Mammary microvascular endothelial cell (primary cell): ENCODE measurements around a stretch of chr5.

DNA sequence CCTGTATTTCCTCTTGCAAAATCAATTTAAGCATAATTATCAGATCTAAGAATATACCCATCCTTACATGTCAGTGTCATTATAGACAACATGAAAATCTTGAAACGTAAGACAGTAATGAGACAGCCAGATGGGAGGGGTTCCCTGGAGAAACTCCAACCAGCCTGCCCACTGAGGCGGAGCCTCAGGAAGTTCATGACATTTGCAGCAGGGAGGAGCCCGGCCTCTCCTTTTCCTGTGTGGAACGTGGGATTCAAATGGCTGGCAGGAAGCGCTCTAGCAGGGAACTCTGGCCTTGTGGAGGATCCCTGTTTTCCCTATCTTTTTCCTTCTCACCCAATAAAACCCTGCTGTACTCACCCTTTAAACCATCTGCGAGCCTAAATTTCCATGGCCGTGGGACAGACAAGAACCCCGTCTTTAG, 176.6 kb upstream of the KCNN2 start:
- RAMPAGE, long total RNA: no peak

DNA sequence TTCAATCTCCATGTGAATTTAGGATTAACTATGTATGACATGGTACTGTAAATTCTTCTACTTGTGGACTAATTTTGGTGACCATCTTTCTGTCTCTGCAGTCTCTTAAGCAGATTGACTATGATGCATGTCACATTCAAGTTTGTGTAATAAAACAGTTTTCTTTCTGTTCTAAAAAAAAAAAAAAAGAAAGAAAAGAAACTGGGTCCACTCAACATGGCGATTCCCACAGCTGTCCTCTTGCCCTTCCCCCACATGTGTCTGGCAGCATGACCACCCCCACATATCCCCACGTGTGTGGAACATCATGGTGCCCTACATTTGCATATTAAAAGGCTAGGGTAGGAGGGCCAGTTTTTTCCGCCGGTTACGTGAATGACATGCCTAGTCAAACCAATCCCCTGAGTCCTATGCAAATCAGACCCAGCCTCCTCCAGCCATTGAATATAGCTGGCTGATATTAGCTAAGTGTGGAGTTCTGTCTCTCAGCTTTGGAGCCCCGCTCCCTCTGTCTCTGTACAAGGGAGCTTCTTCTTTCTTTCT, 32.9 kb upstream of the CCDC112 start:
- RAMPAGE, long total RNA: no peak

- RAMPAGE, long total RNA: no peak
Observed at GRCh38 chr5:115417077-115417448, 120.6 kb upstream of the CCDC112 start.

GRCh38 chr5:115538455-115539338, 5.9 kb downstream of the FEM1C start:
- RAMPAGE, long total RNA: no peak

GRCh38 chr5:115607835-115608439, 5.7 kb upstream of the TICAM2 start:
- RAMPAGE, long total RNA: no peak

- RAMPAGE, long total RNA: no peak
Observed at GRCh38 chr5:115623541-115624124, 2.2 kb downstream of the TMED7 start.

DNA sequence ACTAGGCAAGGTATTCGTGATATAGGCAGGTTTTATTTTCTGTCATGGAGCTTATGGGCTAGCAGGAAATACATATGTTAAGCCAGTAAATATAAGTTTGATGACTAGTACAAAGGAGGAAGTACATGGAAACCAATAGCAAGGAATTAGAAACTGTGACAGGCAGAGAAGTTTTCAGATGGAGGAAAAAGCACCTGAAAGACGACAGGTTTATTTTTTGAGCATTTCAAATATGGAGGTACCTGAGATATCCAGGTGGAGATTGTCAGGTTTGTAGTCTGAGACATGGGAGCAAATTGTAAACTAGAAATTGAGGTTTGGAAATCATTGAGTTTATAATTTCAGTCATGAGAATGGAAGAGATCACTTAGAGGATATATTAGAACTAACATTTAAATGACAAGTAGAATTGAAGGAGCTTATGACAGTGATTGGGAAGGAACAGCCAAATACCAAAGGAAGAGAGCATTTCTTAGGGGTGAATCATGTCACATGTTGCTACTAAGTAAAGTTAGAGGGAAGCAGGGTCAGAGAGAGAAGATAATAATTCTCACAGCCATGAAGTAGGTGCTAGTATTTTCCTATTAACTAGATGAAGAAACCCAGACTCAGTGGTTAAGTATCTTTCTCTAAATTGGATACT, 59.1 kb downstream of the COMMD10 start:
- RAMPAGE, long total RNA: no peak

GRCh38 chr5:116320492-116320904, 235.7 kb downstream of the COMMD10 start:
- RAMPAGE, long total RNA: no peak

DNA sequence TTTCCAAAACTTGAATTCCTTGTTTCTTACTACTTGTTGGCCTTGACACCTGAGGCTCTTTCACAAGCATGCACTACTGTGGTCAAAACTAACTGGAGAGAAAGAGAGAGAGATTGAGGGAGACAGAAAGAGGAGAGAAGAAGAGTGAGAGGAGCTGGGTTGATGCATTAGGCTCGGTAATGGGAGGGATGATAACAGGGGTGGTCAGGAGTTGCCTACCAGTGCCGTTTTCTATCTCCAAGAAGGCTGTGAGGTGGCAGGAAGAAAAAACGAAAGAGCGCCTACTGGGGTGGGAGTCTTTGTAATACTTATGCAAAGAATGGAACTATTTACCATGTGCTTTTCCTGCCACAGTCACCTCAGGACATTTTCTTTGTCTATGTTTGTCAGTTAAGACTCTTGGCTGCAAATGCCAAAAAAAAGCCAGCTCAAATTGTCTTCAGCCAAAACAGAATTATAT, 161.0 kb downstream of the SEMA6A start:
- RAMPAGE, long total RNA: no peak

DNA sequence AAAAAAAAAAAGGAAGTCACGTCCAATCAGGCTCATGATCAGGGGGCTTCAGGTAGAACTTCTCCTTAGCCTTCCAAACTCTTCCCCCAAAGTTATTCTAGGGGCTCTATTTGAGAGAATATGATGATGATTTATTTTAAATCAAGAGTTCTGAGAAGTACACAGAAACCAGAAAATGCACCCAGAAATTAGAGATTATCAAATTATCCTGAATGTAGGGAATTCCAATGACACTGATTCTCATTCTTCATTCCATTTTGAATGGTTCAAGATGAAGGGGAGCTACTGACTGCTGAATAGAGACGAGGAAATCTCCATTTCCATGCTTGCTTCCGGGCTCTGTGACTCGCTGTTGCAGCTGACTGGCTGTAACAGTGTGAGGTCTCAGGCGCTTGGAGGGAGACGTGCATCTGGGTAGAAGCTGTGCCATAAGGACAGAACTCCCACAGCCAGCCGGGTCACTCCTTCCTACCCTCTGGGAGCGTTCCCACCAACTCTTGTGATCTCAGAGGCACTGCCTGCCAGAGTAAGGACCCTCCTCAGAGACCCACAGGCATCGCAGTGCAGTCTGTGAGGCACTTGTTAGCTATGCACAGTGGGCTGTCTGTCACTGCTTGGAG, 203.2 kb upstream of the SEMA6A start:
- RAMPAGE, long total RNA: no peak

DNA sequence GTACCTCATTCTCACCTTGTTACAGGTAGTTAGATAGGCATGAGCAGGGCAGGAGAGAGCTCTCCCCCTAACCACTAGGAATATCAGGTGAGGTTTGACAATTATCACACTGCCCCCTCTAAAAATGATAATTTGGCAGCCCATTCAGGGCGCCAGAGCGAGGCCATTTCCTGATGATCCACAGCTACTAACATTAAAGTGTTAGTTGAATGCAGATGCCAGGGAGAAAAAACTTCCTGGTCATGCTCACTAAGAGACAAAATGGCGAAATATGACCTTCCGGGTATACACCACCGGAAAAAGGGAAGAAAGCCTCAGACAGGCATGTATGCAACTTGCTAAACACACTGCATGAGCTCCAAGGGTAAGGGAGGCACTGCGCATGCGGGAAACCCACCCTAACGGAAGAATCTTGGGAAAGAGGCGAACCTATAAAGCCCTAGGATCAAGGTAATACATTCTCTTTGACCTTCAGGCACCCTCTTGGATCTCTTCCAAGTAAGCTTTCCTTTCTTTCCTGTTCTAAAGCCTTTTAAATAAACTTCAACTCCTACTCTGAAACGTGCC, 65.1 kb downstream of the DTWD2 start:
- RAMPAGE, long total RNA: no peak

GRCh38 chr5:119309323-119309799, 46.5 kb upstream of the TNFAIP8 start:
- RAMPAGE, long total RNA: no peak

DNA sequence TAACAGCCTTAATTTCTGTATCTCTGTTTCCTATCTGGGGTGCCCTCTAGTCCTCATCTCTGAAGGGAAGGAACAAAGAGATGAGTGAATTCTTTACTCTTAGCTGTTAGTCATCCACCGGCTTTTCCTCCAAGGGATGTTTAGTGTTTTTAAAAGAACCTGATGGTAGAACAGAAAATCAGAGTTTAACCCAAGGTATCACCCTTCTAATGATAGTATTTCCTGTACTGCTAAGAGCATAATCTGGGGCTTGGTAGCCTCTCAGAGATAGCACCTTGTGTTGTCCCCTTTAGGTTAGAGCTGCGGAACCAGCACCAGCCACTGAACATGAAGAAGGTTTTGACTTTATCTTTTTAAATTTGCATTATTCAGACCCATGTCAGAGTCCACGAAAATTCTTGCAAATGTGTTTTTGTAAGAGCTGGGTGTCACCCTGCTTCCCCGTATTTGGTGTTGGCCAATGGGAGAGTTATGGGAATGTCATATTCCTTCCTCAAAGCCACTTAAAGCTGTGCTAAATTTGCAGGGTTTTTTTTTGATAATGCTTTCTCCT, 13.8 kb upstream of the TNFAIP8 start:
- RAMPAGE, long total RNA: no peak

GRCh38 chr5:119343644-119344894, 11.8 kb upstream of the TNFAIP8 start:
- RAMPAGE, long total RNA: no peak

DNA sequence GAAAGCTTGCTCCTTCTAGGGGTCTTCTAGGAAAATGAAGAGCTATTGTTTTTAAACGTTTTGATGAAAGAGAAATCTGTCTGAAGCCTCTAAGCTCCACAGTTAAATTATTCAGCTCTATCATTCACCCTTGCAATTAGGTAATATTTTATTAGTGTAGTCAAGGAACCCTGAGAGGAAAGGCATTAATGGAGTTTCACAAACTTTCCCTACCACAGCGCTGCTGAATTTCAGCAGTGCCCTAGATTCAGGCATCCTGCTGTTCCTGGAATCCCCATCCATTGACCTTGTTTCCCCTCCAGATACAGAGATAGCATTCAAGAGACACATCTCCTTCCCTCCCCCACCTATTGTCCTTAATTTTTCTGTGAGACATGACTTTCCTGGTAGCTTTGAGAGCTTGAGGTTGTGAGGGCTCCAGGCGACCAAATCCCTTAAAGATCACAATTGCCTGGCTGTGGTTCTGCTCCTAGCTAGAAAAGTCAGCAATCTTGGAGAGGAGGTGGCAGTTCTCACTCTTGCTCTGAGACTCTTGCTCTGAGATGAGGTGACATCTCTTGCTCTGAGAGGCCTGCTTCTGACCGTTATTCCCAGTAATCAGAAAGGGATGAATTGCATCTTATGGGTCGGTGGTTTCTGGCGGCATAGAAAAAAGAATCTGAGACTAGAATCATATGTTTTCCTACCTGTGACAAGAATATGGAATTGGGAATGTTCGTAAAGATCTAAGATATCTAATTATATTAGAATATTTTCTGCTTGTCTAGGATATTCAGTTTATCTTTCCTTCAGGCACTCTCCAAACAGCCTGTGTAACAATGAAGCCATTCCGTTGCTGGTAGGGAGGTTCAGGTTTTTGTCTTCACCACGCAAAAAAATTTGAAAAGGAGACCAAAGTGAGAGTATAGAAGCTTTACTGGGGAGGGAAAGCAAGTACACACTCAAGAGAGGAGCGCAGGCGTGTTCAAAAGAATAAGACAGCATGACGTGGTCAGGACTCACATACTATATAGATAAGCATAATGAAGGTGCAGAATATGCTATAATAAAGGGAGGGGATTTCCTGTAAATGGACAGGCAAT, 48.1 kb downstream of the PRR16 start:
- RAMPAGE, long total RNA: no peak

DNA sequence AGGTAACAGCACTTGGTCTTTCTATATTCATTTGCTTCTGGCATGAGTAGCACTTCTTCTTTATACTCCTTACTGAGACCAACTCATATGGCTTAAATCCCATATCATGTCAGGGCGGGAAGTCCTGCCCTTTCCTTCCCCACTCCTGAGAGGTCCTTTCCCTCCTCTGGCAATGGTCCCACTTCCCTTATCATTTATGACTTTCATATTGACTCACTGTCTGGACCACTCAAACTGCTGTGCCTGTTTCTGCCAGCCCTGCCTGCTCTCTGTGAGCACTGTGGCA, 27.4 kb downstream of the ENSG00000250803 start:
- RAMPAGE, long total RNA: no peak

- RAMPAGE, long total RNA: no peak
Observed at GRCh38 chr5:122469527-122470017, 157.5 kb downstream of the SNCAIP start.

DNA sequence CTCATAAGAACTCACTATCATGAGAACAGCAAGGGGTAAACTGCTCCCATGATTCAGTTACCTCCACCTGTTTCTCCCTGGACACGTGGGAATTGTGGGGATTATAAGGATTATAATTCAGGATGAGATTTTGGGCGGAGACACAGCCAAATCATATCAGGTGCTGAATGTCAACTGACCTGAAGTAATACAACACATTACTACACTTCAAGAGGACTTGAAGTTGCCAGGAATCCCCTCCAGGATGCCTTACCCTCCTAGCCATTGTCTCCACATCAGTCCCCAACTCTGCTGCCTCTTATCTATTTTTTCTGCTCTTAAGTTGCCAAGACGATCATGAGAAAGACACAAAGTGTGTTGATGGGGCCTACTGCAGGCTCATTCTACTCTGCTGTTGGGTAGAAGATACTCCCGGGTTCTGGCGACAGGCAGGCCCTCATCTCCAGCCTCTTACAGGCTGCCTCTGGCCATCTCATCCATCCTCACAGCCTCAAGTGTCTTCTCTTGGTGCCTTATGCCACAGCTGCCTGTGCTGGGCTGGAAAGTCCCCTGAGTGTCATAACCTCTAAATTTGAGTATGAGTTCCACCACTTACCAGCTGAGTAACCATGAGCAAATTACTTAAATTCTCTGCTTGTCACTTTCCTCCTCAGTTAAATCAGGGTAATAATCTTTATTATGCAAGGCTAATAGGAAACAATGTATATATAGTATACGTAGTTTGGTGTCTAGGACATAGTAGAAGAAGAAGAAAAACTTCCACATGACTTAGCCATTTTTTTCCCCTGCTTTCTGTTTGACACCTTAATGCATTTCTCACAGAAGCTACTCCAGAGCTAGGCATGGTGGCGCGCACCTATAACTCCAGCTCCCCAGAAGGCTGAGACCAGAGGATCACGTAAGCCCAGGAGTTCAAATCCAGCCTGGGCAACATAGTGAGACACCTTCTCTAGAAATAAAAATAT, 73.1 kb upstream of the SNX2 start:
- RAMPAGE, long total RNA: no peak

DNA sequence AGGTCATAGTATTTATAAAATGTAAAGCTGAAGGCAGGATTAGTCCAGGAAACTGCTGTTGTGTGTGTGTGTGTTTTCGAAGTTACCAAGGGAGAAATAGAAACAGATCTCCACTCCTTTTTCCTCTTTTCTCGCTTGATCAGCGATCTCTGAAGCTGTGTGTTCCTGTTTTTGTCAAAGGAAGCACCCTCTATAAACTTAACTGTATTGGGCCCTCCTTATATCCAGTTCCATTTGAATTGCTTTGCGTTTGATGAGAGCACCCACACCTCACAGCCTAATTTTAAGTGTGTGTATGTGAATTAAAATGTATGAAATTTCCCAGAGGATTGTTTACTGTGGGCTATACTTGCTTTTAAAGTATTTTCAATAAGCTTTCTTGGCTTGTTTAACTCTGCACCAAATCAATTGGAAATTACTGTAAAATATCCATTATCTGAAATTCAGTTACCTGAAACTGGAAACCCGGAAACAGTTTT, 972 bp downstream of the SNX2 start:
- RAMPAGE, long total RNA: no peak

DNA sequence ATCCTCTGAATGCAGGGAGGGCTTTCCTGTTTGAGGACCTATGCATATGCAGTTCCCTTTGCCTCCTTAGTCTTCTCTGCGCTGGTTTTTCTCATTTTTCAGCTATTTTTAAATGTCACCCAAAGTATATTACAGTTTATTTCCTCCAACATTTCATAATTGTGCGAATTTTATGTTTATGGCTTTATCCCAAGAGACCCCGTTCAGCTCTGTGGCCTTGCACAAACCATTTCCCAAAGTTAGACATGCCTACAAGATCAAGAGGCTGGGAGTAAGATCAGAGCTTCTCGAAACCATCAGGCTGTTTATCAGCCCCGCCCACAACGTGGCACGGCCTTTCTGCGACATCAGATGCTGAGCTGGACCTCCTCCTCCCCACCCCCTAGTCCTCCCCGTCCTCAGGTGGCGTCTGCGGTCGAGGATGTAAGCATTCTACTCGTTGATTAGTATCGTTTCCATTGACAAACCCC, 1.4 kb downstream of the PPIC start:
- RAMPAGE, long total RNA: no peak